BE2C (cell line): ENCODE measurements around a stretch of chr2.

- RRBS: no CpG with 5 or more reads among the region's 39 CpGs
Measured at GRCh38 chr2:97590454-97591211, 956 bp upstream of the ANKRD36B start.

GRCh38 chr2:97718382-97719117 lies 5.2 kb downstream of the ZAP70 start:
- RRBS: no CpG with 5 or more reads among the region's 9 CpGs

DNA sequence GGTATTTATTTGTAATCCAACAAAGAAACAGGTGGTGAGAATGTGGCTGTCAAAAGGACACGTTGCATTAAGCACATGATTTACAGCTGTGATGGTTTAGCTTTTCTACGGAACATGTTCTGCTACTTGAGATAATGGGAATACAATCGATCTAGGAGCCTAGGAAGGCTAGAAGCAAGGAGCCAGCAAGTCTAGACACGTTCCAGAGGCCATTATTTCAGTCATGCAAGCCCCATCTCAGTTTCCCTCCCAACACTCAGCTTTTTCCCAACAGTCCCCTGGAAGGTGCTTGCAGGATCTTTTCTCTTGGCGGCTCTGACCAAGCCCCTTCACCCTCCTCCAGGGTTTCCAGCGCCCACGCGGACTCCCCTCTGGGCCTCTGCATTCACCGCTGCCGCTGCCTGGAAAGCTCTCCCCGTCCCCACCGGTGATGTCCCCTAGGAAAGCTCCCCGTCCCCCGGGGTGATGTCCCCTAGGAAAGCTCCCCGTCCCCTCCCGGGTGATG lies 27.7 kb downstream of the ZAP70 start:
- RRBS: 88% methylated on average over 1 of the region's 16 CpGs

DNA sequence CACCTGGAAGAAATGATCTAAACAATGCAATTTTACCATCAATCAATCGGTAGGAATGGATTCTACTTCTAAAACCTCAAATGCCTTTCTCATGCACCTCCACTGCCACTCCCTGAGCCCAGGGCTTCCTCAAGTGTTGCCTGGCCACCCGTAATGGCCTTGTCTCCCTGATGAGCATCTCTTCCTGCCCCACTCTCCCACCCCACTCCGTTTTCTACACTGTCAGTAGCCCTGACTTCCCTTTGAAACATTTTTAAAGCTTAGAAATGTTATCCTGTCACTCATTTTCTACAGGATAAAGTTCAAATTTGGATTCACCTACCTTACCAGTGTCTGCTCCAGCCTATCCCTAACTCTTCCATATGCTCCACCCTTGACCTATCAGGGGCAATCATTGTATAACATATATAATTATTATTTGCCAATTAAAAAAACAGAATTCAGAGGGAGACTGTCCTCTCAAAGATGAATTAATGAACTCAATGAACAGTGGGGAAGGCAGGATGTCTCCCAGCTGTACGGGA lies 66.9 kb downstream of the ZAP70 start:
- RRBS: no CpG with 5 or more reads among the region's 4 CpGs

DNA sequence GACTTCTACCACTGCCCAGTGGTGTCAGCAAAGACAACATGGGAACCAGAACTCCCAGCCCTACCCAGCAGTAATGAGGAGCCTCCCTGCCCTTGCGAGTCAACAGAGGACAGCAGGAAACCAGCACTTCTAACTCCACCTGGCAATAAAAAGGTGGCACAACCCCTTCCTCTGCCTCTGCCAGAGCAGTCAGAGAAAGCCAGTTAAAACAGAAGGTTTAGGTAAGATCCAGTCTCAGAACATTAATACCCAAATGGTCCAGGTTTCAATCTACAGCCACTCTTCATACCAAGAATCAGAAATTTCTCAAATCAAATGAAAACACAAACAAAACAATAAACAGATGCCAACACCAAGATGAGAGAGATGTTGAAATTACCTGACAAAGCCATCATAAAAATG lies 68.8 kb downstream of the ZAP70 start:
- RRBS: no CpG with 5 or more reads among the region's 1 CpG

GRCh38 chr2:97841584-97842312 lies 128.4 kb downstream of the ZAP70 start:
- RRBS: no CpG with 5 or more reads among the region's 3 CpGs

- RRBS: no CpG with 5 or more reads among the region's 8 CpGs
Measured at GRCh38 chr2:98036651-98037164, 41.0 kb upstream of the TMEM131 start.

DNA sequence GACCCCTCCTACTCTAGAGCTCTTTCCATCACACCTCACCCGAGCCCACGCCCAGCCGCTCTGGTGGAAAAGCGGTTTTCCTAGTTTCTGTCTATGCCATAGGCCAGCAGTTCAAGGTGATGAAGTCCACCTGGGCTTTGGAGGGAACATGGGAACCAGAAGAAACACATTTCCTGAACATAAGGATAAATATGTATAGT lies 507 bp downstream of the VWA3B start:
- RRBS: no CpG with 5 or more reads among the region's 4 CpGs

DNA sequence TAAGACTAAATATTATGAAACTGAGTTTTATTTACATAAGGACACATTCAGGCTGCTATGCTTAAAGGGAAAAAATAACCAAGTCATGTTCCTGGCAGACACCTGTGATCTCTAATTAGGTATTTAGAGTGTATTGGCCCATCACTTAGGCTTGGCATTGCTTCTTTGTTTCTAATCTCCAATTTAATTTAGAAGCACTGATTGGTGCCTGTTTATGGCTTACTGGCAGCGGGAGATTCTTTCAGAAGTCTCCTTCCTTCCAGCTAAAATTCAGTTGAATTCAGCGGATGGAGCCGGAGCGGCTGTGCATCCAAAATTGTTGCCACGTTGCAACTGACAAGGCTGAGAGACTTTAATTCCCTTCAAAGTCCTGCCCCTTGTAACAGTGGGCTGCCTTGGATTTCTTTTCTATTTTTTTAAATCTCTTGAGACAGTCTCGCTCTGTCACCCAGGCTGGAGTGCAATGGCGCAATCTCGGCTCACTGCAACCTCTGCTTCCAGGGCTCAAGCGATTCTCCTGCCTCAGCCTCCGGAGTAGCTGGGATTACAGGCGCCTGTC lies 66.6 kb downstream of the VWA3B start:
- RRBS: no CpG with 5 or more reads among the region's 11 CpGs

GRCh38 chr2:98158140-98158848 lies 71.3 kb downstream of the VWA3B start:
- RRBS: no CpG with 5 or more reads among the region's 11 CpGs

DNA sequence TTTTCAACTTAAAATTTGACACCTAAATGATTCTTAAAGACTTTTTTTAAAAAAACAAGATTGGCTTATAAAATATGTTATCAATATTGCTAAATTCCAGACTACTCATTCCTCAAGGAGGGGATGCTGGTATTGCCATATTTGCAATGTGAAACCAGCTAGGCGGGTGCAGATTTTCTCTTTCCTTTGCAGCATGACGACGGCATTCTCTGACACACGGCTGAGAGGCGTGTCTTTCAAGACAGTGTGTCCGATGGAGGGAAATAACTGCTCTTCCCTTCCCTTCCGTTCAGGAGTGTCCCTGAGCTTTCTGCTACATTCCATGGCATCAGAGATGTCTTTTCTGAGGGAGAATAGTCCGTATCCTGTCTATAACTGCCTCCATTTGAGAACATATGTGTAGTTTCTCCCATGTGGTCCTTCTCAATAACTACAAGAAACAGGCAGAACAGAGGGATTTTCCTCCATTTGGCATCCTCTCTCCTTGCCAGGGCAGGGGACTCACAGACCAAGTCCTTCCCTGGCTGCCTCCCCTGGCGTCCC lies 38.1 kb upstream of the CNGA3 start:
- RRBS: no CpG with 5 or more reads among the region's 9 CpGs

DNA sequence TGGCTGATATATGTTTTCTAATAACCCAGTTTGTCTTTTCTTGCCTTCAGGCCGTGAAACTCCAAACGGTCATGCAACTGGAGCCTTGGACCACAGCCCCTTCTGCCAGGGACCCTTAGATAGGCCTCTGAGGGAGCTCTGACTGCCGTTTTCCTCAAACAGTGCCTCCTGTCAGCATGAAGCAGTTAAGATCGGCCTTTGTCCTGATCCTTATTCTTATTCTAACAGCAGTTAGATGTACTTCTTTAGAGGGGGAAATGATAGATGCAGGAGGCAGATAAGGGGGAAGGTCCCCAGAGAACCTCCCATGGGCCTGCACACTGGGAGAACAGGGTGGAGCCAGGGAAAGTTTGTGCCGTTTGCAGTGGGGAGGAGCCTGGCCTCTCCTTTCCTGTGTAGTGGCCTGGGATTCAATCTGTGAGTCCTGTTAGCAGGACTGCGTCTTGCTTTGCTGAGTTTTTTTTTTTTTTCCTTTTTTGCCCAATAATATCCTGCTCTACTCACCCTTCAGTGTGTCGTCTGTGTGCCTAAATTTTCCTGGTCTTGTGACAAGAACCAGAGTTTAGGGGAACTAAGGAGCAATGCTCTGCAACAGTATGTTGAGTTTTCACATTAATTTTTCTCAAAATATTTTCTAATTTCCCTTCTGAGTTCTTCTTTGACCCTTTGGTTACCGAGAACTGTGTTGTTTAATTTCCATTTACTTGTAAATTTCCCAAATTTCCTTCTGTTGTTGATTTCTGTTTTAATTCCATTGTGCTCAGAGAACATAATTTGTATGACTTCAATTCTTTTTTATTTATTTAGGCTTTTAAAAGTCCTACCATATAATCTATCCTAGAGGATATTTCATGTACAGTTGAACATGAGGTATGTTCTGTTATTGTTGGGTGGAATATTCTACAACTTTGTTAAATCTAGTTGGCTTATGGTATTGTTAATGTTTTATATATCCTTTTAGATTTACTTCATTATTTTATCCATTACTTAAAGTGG lies 7.7 kb upstream of the INPP4A start:
- RRBS: no CpG with 5 or more reads among the region's 8 CpGs

DNA sequence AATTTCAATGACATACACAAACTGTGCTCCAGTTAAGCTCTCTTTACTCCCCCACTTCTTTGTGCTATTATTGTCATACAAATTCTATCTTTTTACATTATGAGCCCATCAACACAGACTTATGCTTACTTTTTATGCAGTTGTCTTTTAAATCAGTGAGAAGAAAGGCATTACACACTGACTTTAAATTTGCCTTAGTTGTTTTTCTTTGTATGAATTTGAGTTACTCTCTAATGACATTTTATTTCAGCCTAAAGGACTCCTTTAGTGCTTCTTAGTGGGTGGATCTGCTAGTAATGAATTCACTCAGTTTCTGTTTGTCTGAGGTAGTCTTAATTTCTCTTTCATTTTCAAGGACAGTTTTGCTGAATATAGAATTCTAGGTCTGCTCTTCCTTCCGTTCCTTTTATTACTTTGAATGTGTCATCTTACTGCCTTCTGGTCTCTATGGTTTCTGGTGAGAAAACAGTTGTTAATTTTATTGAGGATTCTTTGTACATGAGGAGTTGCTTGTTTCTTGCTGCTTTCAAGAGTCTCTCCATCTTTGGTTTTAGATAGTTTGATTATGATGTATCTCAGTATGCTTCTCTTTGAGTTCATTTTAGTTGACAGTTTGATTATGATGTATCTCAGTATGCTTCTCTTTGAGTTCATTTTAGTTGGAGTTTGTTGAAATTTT lies 5.9 kb upstream of the INPP4A start:
- RRBS: no CpG with 5 or more reads among the region's 1 CpG

DNA sequence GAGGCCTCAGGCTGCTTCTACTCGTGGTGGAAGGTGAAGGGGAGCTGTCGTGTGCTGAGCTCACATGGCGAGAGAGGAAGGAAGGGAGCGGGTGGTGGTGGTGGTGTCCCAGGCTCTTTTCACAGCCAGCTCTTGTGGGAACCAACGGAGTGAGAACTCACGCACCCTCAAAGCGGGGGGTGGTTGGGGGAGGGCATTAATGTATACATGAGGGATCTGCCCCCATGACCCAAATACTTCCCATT lies 22.3 kb downstream of the INPP4A start:
- RRBS: no CpG with 5 or more reads among the region's 7 CpGs

DNA sequence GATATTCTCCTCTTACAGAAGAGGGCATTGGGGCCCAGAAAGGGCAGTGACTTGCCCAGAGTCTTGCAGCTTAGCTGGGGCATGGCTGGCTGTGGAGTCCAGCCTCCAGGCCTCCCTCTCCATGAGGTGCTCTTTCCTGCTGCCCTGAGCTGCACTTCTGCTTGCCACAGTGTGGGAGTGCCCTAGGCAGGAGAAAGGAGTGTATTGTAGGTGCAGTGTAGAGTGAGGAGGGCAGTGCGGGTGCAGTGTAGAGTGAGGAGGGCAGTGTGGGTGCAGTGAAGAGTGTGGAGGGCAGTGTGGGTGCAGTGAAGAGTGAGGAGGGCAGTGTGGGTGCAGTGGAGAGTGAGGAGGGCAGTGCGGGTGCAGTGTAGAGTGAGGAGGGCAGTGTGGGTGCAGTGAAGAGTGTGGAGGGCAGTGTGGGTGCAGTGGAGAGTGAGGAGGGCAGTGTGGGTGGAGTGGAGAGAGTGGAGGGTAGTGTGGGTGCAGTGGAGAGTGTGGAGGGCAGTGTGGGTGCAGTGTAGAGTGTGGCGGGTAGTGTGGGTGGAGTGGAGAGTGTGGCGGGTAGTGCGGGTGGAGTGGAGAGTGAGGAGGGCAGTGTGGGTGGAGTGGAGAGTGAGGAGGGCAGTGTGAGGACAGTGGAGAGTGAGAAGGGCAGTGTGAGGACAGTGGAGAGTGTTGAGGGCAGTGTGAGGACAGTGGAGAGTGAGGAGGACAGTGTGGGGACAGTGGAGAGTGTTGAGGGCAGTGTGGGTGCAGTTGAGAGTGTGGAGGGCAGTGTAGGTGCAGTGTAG lies 28.3 kb downstream of the INPP4A start:
- RRBS: no CpG with 5 or more reads among the region's 5 CpGs

DNA sequence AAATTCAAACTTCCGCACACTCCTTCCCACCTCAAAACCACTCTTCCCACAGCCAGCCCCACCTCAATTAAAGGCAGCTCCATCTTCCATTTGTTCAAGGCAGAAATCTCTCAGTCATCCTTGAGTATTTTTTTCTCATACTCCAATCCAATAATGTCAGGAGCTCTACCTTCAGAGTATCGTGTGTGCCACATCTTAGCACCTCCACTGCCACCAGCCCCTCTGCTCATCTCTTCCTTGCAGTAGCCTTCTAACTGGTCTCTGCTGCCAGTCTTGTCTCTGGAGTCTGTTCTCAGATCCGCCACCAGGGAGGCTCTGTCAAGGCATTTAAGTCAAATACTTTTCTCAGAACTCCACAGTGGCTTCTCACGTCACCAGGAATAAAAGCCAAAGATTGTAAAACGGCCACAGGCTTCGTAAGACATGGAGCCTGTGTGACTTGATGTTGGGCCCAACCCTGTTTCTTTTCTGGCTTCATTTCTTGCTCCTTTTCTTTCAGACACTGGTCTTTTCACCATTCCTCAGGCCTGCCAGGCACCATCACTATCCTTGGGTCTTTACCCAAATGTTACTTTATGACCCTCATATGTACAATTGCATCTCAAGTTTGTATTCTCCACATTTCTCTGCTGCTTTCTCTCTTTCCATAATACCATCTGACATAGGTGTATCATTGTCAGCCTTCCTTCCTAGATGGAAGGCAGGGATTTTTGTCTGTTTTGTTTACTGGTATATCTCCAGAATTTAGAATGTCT lies 7.2 kb downstream of the UNC50 start:
- RRBS: no CpG with 5 or more reads among the region's 6 CpGs

- RRBS: no CpG with 5 or more reads among the region's 10 CpGs
Measured at GRCh38 chr2:98637350-98638214, 29.2 kb downstream of the UNC50 start.

GRCh38 chr2:98658721-98659446 lies 50.5 kb downstream of the UNC50 start:
- RRBS: no CpG with 5 or more reads among the region's 4 CpGs

GRCh38 chr2:98775181-98775703 lies 44.3 kb upstream of the MGAT4A start:
- RRBS: 24% methylated on average over 3 of the region's 11 CpGs

GRCh38 chr2:99171068-99171768 lies 9.6 kb downstream of the MITD1 start:
- RRBS: no CpG with 5 or more reads among the region's 3 CpGs